Anterior vena cava (tissue), 1 donor: ENCODE measurements around a stretch of chr20.

GRCh38 chr20:23115582-23116111, 29.5 kb upstream of the CD93 start:
- PRO-cap = no peak

- PRO-cap = no peak
These were observed 30.8 kb upstream of the CD93 start for GRCh38 chr20:23116712-23117466.

- PRO-cap = unidirectional peak, plus-strand start at chr20:23119937
These were observed 33.5 kb upstream of the CD93 start for GRCh38 chr20:23119543-23120168.

GRCh38 chr20:23125548-23126210, 39.6 kb upstream of the CD93 start:
- PRO-cap = unidirectional peak, minus-strand start at chr20:23125655

- PRO-cap = no peak
These were observed 49.6 kb upstream of the CD93 start for GRCh38 chr20:23135703-23136226.

GRCh38 chr20:23165201-23165836, 79.2 kb upstream of the CD93 start:
- PRO-cap = no peak

DNA sequence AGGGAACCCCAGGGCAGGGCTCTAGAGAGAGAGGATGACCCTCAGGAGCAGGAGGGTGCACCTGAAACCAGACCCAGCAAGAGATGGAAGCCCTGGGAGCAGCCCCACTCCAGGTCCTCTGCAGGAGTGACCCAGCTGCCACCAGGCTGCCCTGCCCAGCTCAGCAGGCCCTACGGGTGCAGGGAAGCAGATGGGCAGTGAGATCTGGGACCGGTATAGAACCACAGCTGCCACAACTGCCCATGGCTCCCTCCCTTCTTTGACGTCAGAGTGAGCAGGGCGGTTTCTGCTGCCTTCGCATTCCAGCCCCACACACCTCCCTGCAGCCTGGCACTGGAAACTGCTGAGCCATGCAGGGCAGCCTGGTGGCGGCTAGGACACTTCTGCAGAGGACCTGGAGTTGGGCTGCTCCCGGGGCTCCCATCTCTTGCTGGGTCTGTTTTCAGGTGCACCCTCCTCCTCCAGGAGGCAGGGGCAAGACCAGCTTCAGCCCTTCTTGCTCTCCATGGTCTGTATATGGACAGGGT, 101.6 kb upstream of the CD93 start:
- PRO-cap = no peak

DNA sequence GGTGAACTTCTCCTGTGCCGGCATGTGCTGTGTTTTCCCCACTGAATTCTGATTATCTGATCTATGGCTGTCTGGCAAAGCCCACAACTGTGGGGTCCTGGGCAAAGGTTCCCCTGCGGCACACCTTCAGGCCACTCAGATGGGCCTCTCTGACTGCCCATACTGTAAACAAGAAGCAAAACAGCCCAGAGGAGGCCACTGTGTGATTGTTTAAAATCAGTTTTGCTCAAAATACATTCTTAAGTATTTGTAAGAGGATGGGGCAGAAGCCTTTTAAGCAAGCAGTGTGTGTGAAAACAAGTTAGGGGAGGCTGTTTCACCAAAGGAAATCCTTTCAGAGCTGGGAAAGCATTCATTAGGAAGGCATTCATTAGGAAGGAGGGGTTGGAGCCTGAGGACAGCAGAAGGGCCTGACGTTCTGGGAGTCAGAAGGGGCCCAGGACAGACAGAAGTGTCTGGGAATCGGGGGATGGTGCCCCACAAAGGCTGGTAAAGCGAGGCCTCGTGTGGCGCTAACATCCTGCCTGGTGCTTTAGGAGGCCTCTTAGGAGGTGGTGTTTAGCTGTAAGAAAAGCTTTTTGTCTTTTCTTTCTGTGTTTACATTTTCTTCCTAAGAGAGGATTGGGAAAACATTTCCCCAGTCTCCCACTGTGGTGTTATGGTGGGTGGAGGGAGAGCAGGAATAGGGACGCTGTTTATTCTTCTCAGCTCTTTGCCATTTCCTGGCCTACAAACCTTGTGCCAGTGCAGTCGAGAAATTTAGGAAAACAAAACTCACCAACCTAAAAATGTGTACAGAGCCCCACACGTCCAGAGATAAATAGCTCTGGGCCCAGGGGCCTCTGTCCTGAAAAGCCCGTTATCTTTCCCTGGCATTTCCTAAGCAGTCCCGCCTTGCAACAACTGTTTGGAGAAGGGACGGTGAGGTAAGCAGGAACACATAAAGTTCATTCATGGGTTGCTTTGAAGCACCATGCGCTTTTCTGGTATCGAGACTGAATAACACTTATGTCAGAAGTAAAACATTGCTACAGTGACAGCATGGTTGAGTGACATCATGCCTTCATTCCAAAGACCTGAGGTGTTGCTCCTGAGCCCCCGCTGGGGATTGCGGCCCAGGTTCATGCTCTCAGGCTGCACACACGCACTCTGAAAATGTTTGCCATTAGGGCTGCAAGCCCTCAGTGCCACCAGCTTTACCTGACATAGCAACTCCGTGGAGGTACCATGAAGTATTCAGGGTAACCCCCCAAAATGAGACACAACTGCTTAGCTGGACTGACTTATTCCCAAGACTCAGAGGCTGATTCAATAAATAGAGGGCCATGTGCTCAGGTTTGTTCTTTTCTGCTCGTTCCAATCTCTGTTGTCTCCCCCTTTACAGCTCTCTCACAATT, 80.3 kb upstream of the NXT1 start:
- PRO-cap = no peak

- PRO-cap = no peak
These were observed 56.9 kb upstream of the NXT1 start for GRCh38 chr20:23293639-23294201.

DNA sequence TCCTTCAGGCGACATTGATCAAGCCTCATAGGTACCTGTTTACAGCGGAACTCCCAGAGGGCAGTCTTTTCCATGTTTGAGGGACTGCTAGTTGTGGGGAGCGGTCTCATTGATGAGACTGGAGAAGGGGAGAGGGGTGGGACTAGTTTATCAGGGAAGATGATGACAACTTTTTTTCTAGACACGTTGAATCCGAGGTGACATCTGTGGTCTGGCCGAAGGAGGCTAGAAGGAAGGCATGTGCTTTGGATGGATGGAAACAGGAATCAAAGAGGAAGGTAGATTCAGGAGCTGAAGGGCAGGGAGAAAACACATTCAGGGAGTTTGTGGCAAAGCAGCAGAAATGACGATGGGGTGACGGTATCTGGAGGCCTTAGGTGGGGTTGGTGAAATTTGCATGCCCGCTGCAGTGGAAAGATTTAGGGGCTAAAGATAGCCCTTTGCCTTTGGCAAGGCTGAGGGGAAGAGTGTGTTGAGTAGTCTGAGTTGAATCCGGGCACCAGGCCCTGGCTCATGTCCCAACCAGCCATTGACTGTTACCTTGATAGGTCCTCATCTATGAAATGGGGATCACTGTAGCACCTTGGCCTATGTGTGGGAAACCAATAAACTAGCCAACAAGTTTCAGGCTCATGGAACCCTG, 1.2 kb downstream of the GZF1 start:
- PRO-cap = no peak

GRCh38 chr20:23364190-23364657, 2.2 kb downstream of the GZF1 start:
- PRO-cap = no peak

- PRO-cap = no peak
These were observed 8.3 kb downstream of the GZF1 start for GRCh38 chr20:23370249-23370757.

GRCh38 chr20:23400832-23401833, 20.2 kb downstream of the NAPB start:
- PRO-cap = no peak

DNA sequence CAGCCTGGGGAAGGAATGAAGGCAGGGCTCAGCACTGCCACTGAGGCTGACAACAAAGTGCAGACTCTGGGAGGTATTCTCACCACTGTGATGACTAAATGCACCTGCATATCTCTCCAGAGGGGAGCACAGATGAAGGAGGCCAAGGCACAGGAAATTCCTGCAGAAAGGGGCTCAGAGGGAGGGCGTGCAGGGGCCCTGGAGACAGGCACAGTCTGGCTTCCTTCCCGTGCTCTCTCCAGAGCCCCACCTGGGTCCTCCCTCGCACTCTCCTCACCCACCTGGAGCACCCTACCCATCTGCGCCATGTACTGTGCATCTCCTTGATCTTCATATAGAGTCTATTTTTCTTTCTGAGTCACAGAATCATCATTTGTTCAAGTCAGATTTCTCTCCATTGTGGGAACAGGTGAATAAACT, 16.1 kb downstream of the CST9L start:
- PRO-cap = no peak

DNA sequence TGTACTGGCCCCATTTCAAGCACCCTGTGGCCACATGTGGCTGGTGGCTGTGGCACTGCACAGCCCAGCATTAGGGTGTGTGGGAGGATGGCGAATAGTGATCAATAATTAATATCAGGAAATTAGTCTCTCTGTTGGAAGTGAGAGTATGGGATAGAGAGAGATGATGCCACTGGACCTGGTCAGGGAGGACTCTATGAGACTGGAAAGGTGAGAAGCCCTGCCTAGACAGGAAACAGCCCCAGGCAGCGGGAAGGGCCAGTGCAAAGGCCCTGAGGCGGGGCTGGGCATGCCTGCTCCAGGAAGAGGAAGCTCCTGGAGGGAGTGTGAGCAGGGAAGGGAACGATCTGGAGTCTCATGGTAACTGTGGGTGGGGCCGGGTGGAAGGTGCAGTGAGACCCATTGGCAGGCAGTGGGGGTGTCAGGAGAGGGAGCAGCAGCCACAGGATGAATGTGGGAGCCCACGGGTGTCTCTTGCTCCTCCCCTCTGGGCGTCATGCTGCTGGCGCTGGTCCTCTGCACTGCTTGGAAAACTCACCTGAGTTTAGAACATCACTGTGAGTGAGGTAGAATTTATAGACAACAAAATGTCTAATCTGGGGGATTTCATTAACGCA, 1.8 kb upstream of the CST3 start:
- PRO-cap = no peak

DNA sequence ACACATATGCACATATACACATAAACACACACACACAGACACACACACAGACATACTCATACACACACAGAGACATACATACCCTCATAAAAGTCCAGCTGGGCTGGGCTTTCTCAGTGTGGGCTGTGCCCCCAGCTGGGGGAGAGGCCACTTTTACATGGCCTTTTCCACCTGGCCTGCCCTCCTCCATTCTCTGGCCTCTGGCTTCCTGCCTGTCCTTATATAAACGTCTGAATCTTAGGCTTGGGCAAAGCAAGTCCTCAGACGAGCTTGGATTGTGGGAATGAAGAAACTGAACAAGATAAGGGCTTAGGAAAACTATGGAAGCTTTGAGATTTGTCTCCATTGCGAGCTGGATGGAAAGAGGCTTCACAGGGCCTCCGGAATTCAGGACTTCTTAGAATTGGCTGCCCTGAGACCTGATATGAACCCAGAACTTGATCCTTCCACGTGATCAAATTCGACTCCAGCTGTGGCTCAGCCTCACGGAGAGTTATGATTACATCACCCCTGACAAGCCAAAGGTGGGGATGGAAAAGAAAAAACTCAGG, 22.5 kb upstream of the CST3 start:
- PRO-cap = no peak

- PRO-cap = no peak
These were observed 4.7 kb downstream of the CST5 start for GRCh38 chr20:23874736-23875384.

DNA sequence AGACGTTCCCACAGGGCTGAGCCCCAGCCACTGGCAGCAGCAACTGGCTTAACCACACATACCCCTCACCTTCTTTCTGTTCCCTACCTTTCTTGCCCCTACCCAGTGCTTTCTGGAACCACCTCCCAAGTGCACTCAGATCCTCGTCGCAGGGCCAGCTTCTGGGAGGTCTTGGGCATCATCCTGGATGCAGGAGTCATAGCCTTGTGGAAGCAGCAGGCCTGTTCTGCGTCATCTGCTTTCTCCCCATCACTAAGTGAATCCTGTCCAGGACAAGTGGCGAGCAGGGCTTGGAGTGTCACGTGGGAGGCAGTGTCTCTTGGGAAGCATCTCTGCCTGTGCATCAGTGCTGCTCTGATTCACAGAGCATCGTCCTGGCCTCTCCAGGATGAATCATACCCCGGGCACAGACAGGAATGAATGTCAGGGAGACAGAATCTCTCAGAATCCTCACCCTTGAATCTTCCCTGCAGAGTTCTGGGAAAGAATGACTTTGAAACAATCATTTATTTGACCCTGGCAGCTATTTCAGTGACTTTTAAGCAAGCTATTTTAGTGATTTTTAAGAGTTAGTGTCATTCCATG, 32.7 kb downstream of the SYNDIG1 start:
- PRO-cap = no peak

DNA sequence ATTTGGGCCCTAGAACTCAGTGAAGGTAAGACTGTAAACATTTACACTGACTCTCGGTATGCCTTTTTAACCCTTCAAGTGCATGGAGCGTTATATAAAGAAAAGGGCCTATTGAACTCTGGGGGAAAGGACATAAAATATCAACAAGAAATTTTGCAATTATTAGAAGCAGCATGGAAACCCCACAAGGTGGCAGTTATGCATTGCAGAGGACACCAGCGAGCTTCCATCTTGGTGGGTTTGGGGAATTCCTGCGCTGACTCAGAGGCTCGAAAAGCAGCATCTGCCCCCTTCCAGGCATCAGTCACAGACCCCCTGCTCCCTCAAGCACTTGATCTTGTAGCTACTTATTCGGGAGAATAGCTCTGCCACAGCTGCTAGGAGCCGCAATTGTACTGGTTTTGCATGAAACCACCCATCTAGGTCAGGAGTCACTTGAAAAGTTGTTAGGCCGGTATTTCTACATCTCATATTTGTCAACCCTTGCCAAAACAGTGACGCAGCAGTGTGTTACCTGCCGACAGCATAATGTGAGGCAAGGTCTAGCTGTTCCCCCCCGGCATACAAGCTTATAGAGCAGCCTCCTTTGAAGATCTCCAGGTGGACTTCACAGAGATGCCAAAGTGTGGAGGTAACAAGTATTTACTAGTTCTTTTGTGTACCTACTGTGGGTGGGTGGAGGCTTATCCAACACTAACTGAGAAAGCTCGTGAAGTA, 18.8 kb upstream of the CST7 start:
- PRO-cap = no peak

DNA sequence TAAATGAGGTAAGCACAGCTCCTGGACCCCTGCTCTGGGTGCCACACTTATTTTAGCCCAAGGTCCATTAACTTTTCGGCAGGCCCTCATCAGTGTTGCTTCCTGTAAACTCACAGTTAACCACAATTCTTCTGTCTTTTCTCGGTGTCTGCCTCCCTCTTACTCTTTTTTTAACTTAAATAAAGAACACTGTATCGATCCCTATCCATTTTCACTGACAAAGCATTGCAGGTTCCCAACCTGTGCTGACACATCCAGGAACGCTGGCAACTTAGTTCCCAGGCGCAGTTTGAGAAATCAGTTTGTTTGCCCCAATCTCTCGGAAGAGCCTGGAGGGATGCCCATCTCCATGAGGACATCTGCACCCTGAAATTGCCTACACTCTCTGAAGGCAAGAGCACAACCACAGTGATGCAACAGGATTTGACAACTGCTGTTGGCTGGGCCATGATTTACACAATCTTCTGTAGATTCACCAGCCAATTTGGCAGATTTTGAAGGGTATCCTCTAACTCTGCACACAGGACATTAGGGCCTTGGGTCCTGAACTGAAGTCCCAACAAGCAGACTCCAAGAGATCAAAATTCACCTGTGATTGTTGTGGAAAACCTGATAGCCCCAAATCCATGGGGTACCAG, 3.5 kb downstream of the APMAP start:
- PRO-cap = no peak